Bronchial epithelial cell (primary cell): ENCODE measurements around the genes ZSCAN5A, ZFP28, ZNF256, ZNF135 and ZNF329.

- RRBS, 2 experiments, result 1 to 2% methylated on average over 18 to 24 of the region's 40 CpGs
Observed at GRCh38 chr19:56314472-56315063, at the start of gene ZSCAN5A. ZSCAN5A (minus strand) TSS chr19:56314839.

DNA sequence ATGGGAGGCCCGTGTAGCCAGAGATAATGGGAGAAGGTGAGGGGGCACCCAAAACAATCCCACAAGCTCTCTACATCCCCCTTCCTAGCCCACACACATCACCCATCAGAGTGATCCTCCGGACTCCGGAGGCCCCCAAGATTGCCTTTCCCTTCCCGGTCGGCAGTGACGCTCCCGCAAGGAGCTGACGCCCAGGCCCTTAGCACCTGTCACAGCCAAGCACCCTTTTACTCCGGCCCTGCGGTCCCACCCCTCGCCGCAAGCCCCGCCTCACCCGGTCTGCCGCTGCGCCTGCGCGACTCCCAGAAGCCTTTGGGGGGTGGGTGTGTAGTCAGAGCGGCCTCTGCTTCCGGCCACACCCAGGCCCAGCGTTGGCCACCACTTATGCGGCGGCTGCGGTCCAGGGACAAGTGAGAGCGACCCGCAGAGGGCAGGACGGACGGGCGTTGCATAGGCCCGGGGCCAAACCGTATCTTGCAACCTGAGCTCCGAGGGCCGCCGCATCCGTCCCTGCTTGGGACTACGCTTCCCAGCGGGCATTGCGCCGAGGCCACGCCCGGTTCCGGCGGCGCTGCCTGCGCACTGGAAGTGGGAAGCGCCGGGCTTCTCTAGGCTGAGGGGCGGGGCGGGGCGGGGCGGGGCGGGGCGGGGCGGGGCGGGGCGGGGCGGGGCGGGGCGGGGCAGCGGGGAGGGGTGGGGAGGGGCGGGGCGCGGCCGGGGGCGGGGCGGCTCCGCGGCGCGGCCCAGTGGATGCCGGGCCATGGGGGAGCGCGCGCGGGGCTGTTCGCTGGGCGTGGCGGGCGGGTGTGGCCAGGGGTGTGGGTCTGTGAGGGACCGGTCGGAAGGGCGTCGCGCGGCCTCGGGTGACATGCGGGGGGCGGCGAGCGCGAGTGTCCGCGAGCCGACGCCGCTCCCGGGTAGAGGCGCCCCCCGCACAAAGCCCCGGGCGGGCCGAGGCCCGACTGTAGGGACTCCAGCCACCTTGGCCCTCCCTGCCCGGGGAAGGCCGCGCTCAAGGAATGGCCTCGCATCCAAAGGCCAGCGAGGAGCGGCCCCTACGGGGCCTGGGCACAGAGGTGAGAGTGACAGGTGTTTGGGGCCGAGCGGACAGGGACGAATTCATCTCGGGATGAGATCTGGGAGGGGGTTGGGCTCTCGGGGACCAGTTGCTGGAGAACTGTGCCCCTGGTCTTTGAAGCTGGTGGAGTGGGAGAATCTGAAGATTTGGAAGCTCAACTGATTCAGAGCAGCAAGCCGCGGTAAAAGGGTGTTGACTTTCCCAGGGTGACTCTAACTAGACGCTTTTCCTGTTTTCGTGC, at the start of gene ZFP28:
ZFP28 (plus strand) TSS at position 798 of the 1,319 bp plus-strand sequence.
- RRBS, 2 experiments, result under 1 to 1% methylated on average over 61 to 69 of the region's 119 CpGs

DNA sequence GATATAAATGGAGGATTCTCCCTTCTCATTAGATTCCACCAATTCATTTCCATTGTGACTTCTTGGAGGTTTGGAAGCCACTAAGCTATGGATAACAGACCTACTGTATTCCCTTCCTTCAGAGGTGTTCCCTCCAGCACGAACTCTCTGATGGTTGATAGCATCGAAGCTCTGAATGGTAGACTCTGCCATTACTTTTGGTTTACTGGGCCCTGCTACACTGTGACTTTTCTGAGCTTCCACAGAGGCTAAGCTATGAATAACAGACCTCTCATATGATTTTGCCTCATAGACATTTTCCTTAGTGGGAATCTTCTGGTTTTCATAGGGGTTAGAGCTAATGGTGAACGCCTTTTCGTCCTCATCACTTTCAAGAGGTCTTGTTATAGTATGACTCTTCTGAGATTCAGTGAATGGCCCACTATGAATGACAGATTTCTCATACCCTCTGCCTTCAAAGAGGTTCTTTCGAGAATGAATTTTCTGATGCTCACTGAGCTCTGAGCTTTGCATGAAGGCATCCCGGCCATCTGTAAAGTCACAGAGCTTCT, 24.6 kb downstream of the PEG3 start:
- RRBS, 2 experiments, result no CpG with 5 or more reads among the region's 6 CpGs

GRCh38 chr19:56864649-56865193, 24.2 kb upstream of the PEG3 start:
- RRBS, 2 experiments, result no CpG with 5 or more reads among the region's 33 CpGs

- RRBS, 2 experiments, result no CpG with 5 or more reads among the region's 12 CpGs
Observed at GRCh38 chr19:56974106-56974830, 133.7 kb upstream of the PEG3 start.

- RRBS, 2 experiments, result no CpG with 5 or more reads among the region's 7 CpGs
Observed at GRCh38 chr19:57241168-57241598, 751 bp downstream of the ZNF805 start.

GRCh38 chr19:57280903-57281323, 628 bp downstream of the ZNF460 start:
- RRBS, 2 experiments, result no CpG with 5 or more reads among the region's 8 CpGs

DNA sequence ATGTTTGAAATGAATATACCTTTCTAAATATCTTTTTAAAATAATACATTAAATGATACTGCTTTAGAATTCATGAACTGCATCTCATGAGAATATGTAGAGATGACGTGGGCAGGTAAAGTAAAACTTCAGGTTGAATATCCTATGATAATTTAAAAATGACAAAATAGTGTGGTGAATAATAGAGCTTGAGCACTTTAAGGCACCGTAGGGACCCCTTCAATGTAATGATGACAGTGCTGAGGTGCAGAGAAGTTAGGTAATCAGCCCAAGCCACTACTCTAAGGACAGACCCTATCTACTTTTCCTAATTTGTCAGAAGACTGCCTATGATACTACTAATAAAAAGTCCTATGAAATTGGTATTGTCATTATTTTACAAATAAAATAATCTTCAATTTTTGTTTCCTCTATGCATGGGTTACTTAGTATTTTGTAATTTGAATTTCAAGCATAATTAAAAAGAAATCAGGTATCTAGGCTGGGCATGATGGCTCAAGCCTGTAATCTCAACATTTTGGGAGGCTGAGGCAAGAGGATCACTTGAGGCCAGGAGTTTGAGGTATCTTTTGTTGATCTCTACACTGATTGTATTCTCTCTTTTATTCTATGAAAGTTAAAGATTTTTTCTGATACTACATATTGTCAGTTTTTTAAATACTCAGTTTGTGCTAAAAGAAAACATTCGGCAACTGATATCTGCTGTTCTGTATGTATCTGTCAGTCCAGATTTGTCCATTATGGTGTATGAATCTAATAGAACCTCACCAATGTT, 13.6 kb upstream of the ZNF543 start:
- RRBS, 2 experiments, result no CpG with 5 or more reads among the region's 3 CpGs

GRCh38 chr19:57308068-57308707, 12.1 kb upstream of the ZNF543 start:
- RRBS, 2 experiments, result no CpG with 5 or more reads among the region's 1 CpG

DNA sequence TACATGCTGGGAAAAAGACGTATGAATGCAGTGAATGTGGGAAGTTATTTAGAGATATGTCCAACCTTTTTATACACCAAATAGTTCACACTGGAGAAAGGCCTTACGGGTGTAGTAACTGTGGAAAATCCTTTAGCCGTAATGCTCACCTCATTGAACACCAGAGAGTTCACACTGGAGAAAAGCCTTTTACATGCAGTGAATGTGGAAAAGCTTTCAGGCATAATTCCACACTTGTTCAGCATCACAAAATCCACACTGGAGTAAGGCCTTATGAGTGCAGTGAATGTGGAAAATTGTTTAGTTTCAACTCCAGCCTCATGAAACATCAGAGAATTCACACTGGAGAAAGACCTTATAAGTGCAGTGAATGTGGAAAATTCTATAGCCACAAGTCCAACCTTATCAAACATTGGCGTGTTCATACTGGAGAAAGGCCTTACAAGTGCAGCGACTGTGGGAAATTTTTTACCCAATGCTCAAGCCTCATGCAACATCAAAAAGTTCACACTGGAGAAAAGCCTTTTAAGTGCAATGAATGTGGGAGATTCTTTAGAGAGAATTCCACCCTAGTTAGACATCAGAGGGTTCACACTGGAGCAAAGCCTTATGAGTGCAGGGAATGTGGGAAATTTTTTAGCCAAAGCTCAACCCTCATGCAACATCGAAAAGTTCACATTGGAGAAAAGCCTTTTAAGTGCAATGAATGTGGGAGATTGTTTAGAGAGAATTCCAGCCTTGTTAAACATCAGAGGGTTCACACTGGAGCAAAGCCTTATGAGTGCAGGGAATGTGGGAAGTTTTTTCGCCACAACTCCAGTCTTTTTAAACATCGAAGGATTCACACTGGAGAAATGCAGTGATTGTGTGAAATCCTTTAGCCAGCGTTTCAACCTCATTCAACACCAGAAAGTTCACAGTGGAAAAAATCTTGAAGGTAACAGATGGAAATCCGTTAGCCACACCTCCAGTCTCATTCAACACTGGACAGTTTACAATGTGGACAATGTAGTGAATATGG, 6.0 kb downstream of the ZNF419 start:
- RRBS, 2 experiments, result no CpG with 5 or more reads among the region's 10 CpGs

- RRBS, 2 experiments, result no CpG with 5 or more reads among the region's 13 CpGs
Observed at GRCh38 chr19:57546545-57547548, 12.8 kb downstream of the ZNF550 start.

GRCh38 chr19:57816645-57817169, 2.0 kb upstream of the ZNF552 start:
- RRBS, 2 experiments, result no CpG with 5 or more reads among the region's 10 CpGs

GRCh38 chr19:57819447-57820480, 5.1 kb upstream of the ZNF552 start:
- RRBS, 2 experiments, result 1 to 2% methylated on average over 13 of the region's 55 CpGs

GRCh38 chr19:57946951-57947934, at the start of gene ZNF256:
ZNF256 (minus strand) TSS chr19:57947706.
- RRBS, 2 experiments, result 1% methylated on average over 8 of the region's 65 CpGs

GRCh38 chr19:58058978-58059384, at the start of gene ZNF135:
ZNF135 (plus strand) TSS chr19:58059282.
- RRBS, 2 experiments, result 2 to 3% methylated on average over 14 of the region's 41 CpGs

DNA sequence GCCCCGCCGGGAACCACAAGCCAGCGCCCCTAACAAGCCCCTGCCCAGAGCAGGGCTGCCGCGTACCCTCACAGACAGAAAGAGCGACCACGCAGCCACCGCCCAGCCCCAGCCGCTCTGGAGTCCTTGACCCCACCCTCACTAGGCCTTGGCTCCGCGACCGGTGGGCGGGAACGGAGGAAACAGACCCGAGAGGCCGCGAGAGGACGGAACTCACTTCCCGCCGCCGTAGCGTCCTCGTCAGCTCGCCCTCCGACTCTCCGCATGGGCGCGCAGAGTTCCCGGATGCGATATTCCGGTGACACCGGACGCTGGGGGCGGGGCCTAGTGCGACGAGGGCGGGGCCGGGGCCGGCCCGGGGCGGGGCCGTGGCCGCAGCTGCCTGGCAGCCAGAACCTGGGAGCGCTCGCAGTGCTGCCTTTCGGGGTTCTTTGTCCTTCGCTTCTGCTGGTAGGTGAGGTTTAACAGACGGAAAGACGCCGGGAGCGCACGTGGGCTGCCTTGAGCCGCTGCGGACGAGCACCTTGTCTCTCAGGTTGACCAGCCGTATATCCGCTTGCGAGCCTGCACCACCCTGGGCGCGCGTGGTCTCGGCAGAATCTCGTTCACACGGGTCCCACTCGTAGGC, 20.2 kb upstream of the ZSCAN18 start:
- RRBS, 2 experiments, result 2 to 3% methylated on average over 9 of the region's 65 CpGs

- RRBS, 2 experiments, result under 1 to 1% methylated on average over 25 of the region's 74 CpGs
Observed at GRCh38 chr19:58149981-58151030, at the start of gene ZNF329. ZNF329 (minus strand) TSS chr19:58150789.

GRCh38 chr19:58357175-58357602, 3.9 kb upstream of the A1BG start:
- RRBS, 2 experiments, result 22 to 26% methylated on average over 7 of the region's 33 CpGs

DNA sequence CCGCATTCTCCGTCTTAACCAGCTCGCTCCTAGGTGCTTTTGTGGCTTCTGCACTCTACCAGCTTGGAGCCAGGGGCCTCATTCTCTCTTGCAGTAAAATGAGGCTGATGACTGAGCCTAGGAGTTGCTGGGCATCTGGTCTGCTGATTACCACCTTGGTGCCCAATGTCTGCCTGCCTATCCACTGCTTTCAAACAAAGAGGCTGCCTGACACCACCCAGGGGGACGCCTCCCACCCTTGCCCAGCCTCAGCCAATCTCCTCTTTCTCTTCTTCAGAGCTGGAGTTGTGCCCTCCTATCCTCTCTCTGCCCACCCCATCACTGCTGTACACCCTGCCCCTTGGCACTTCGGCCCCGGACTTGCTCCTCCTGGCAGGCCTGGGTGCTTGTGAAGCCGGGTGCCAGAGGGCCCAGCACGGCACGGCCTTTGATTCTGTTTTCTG, 4.8 kb downstream of the RNF225 start:
- RRBS, 2 experiments, result 83% methylated on average over 1 of the region's 9 CpGs; no CpG with 5 or more reads in 1 of the 2 experiments

- RRBS, 2 experiments, result 88 to 89% methylated on average over 5 of the region's 13 CpGs
Observed at GRCh38 chr19:58511419-58511670, 447 bp downstream of the SLC27A5 start.